ENCODE measurements around the gene MMRN2.

DNA sequence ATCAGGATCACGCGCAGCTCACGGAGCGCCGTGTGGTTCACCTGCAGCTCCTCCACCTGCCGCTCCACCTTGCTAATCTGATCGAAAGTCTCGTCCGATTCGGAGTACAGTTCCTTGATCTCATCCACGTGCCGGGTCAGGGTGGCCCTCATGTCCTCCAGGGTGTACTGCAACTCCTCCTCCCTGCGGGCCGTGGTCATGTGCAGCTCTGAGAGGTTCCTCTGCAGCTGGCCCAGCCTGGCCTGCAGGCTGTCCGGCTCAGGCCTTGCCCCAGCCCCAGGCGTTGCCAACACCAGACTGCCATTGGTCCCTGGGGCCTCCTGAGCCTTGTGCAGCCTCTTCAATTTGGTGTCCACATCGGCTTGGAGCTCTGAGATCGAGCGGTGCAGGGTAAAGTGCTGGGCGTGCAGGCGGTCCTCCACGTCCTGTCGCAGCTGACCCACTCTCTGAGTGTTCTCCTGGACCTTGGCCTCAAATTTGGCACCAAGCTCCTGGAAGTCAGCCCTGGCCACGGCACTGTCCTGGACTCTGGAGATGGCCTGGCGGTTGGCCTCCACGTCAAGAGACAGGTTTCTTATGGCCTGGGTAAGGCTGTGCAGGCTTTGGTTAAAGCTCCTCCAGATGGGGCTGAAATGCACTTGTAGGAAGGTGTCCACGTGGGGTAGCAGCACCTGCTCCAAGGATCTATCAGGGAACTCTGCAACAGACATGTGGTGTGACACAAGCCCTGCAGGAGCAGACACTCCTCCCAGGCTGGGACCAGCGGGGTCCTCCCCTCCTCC lies 13.8 kb downstream of the MMRN2 start:
- PRO-cap: no peak

DNA sequence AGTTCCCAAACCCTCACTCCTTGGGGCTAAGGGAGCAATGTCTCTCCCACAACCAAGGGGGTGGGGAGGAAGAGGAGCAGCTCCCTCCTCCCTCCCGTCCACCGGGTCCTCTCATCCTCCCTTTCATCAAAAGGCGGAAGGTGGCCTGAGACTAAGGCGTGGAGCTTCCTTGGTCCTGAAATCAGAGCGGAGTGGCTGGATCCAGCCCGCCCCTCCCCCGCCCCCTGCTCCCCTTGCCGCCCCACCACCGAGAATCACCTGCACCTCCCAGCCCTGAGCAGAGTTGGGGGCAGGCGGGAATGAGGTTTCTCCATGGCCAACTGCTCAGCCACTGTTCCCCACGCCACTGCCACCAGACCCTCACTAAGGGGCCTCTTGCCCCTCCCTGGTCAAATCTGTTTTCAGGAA lies 1.5 kb downstream of the MMRN2 start:
- PRO-cap: no peak

GRCh38 chr10:86957380-86958207 lies at the start of gene MMRN2:
TSS of gene MMRN2 (minus strand) at chr10:86957615.
- PRO-cap: no peak

- PRO-cap: bidirectional peak, plus-strand start at chr10:86959359, minus-strand start at chr10:86959207
These were observed 838 bp downstream of the SNCG start for GRCh38 chr10:86958913-86959961.

- PRO-cap: no peak
These were observed 20.4 kb downstream of the SHLD2 start for GRCh38 chr10:87115295-87115942.

- PRO-cap: no peak
These were observed 24.4 kb upstream of the NUTM2A start for GRCh38 chr10:87200844-87201308.

DNA sequence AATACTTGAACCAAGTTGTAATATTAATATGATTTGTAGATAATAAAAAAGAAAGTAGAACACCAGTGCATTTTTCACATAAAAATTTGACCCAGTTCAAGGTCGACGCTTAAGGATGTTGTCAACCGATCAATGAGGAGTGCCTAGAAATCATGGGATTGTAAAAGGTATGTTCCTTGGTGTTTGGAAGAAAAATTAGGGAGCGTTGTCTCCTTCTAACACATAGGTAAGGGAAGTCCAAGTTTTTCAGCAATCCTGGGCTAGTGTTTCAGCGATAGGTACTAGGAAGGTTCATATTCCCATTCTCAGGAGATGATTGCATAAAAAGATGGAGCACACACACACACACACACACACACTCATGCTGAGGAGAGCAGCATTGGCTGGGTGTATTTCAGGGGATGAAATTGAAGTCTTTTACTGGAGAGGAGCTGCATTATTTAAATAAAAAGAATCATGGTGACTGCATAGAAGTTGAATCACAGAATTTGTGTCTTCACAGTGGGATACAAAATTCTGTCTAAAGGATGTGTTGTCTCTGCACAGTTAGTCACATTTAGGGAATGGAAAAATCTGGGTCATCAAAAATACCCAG lies 10.7 kb downstream of the PAPSS2 start:
- PRO-cap: no peak

- PRO-cap: no peak
These were observed 22.2 kb downstream of the PAPSS2 start for GRCh38 chr10:87681728-87682346.

DNA sequence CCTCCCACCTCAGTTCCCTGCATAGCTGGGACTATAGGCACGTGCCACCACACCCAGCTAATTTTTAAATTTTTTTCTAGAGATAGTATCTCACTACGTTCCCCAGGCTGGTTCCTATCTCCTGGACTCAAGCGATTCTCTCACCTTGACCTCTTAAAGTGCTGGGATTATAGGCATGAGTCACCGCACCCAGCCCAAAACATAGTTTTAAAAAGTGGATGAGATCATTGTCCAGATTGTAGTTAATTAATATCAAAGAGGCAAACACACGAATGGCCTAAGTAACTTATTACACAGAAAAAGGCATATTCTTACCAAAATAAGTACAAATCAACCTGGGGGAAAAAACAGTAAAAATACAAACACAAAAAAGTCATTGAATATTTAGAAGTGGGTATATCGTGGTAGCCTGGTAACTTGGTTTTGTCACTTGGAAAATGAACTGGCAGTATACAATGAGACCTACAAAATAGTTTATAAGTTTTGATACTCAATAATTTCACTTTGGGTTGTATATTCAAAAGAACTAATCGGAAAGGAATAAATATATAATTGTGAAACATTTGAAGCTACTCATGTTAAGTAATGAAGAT lies 41.9 kb downstream of the PAPSS2 start:
- PRO-cap: no peak

DNA sequence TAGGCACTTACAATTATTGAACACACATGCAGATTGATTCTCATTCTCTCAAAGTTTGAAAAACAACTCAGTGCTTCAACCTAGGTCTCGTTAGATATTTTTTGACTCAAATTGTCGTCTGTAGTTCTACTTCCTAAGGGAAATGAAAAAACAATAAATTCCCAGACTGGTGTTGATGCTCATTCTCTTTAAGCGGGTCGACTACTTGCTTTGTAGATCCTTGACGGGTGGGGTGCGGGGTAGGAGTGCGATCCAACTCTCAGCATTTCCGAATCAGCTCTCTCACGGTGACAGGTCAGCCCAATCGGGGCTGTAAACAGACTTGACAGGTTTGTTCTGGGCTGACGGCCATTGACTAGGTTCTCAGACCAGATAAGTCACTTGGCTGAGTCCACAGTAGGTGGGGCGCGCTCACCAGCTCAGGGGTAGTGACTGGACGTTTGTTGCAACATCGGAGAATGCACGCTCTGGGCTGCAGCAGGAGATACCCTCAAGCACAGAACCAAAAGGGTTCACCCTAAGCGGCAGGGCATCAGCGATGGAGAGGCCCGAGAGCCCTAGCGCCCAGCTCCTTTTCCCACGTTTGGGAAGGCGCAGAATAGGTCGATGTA lies 1.9 kb downstream of the KLLN start:
- PRO-cap: no peak

- PRO-cap: no peak
These were observed 102.3 kb downstream of the PTEN start for GRCh38 chr10:87965510-87966300.

DNA sequence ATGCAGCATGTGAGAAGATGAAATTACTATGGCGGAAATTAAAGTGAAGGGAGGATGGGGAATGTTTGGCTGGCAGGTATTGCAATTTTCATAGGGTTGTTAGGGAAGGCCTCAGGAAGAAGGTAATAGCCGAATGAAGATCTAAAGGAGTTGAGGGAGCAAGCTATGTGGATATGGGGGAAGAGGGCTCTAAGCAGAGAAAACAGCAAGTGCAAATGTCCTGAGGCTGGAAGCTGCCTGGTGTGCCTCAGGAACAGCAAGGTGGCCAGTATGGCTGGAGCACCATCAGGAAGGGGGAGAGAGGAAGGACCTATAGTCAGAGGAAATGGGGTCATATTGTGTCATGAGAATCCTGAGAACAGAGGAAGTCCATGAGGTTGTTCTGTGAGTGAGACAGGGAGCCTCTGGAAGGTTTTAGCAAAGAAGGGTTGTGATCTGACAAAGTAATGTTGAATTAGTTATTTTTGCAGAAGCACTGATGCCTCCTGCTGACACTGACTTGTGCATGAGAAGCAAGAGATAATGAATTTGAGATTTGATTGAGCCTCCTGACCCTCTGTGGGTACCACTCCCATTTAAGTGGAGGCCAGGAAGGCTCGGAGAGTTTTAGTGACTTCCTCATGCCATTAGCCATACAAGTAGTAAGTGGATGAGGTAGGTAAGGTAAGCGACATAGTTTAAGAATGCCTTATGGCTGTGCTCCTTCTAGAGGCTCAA lies 204.3 kb downstream of the PTEN start:
- PRO-cap: no peak

DNA sequence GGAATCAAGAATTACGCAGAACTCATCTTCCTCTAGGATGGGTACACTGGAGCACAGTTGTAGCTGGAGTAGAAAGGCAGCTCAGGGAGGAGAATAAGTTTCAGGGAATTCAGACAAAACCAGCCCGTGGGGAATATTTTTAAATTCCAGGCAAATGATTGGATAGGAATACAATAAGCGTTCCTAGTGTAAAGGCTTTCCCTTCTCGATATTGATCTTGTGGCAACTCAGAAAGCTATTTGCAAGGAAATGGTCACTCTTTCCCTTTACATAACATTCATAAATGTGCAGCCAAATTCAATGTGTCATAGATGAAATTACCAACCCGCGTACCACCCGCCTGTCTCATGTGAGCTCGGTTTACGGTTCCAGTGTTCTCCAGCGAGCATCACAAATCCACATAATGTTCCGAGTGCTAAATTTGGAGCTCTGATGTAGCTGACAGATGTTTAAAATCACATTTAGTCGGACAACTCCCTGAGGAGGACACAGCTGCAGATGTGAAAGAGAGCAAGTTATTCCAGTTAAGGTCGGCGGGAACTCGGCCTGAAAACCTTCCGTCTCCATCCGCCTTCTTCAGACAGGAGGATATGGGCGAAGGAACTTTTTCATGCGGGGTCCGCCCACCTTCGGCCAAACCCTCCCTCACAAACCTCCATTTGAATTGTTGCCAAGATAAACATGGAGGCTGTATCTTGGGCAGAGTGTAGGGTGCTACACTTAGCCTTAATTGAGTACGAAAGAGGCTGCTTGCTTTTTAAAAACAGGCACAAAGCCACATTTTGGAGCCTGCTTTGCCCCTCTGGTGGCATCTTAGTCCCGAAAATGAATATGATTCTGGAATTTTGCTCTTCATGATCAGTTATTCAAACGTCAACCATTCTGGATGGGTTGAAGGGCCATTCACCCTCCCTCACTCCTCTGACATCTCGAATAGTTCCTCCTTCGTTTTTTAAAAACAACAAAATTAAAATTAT lies 326.9 kb downstream of the RNLS start:
- PRO-cap: unidirectional peak, plus-strand start at position 579 of the sequence

DNA sequence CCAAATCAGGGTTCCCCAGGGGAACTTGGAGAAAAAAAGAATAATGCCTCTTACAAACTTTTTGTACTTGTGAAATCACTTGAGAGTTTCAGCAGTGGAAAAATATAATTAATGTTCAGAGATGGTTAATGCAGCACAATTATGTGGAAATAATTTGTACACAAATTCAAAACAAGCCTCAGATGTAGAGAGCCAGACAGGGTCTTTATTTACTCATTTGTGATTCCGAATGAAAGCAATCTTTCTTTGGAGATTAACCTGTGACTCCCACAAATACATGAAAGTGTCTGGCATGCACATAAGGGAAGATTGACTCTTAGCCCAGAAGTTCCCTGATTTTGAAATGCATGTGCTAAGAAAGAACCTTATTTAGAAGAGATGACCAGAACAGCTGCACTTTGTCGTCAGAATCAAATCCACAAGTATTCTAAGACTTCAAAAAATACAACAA lies 45.1 kb downstream of the RNLS start:
- PRO-cap: no peak

DNA sequence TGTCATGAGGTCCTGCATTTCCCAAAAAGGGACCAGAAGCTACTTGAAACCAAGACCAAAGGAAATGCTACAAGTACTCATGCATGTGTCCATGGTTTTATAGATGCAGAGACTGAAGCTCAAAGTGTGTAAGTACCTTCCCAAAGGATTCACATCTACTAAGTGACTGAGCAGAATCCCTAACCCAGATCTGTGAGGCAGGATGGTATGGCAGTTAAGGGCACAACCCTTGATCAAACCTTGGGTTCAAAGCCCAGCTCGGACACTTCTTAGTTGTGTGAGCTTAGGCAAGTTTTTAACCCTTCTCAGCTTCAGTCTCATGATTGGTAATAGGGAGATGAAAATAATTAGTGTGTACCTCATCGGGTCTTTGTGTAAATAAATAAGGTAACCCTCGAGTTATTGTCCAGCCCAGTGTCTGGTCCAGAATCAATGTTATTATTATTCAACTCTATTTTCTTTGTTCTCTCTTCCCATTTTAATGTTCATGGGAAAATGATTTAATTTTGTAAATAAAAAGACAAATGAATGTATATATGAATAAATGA lies 8.6 kb downstream of the ACTA2 start:
- PRO-cap: no peak

DNA sequence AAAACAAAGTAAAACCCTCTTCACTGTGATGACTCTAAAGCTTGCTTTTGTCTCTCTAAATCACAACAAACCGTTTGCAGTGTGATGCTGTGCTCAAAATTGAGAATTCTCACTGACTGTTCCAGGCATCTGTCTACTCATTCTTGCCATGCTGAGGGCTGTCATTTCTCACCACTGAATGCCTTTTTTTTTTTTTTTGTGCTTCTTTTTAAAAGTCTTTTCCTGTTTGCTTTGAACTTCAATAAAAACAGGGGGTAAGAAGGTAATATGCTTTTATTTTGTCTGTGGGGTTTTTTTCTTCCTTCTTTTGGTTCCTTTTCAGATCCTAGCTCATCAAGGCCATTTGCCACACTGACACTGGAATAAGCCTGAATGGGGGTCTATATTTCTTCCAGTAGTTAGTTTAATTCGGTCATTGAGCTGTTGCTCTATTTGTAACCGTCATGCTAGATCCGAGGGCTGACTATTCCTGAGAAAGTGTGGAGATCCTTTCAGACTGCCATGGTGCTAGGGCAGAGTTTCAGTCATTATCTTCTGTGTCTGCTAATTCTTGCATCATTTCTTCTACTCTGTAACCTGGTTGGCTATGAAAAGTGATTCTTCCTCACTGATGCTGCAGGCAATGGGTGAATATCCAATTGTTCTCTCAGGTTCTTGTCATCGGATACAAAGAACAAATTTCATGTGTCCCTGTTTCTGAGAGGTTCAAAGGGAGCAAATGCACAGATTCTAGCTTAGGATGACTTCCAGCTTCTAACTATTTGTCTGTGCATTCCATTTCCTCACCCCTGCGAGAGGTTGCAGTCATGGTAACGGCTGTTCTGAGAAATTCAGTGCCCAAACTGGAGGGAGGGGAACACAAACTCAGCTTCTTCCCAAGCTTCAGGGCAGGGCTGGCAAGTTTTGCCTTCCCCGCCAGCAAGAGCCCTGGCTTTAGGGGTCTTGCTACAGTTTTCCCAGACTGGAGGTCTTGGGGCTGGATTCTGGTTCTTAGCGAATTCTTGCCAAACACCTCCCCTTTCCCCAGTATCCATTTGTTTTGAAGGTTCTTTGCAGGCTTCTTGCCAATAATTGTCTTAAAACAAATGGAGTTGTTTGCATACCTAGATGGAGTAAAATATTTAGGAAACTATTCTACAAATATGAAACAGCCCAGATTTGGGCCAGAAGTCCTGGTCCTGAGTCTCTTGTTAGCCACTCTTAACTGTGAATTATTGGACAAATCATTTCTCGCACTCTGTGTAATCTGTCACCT lies 10.9 kb downstream of the FAS start:
- PRO-cap: unidirectional peak, minus-strand start at position 180 of the sequence

DNA sequence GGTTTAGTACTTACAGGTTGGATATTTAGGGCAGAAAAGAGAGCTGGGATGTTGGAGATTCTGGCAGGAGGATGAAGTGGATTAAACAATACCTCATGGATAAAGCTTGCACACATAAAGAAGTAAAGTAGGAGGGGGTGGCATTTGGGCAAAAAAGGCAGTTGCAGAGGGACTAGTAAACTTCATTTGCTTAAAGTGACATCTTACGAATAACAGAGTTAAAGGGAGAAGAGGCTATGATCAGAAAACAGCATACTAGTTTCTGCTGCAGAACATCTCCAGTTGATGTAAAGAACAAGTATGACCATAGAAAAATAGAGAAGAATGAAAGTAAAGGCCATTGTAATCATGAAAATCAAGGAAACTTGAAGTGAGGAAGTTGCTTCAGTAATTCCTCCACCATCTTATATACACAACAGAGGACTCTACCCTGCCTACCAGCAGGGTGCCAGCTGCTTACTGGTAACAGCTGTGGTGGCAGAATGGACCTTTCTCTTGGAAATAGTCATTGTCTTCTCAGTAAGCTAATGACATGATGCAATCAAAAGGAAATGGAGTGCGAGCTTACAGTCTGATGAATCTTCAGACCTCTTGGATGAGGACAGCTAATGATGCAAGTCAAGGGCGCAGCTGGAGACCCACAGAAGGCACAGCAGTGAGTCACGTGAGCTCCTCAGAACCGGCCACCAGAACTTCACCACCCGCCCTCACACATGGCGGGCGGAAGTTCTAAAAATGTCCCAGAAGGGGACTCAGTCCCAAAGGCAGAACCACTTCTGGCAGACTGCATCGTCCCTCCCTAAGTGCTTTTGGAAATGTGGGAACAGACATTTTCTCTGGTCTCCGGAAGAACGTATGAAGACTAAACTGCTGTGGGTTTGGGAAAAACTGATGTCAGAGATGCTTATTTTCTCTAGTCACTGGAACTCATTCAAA lies 96.1 kb downstream of the FAS start:
- PRO-cap: no peak

GRCh38 chr10:89224566-89225545 lies 17.7 kb upstream of the CH25H start:
- PRO-cap: no peak

DNA sequence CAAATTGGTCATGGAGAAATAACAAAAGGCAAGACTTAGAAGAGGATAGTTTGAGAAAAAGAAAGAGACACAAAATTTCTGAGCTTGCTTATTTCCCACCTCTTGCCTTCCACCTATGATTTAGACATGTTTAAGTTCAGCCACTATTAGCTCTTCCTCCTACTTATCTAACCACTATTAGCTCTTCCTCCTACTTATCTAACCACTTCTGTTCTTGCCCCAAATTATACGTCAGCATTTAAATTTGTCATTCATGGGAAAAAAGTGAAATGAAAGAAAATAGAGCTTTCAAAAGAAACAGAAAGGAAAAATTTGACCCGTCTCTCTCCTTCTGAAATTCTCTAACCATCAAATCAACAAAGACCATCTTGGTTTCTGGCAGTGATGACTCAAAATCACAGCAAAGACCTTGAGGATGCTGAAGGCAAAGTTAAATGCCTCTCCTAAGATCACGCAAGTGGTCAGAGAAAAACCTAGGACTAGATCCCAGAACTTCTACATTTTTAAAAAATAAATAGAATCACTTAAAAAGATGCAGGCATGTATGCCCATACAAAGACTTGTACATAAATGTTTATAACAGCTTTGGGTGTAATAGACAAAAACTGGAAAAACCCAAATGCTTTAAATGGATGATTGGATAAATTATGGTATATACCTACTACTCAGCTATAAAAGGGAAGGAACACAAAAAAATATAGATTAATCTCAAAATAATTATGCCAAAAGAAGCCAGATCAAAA lies 2.5 kb downstream of the LIPA start:
- PRO-cap: no peak

- PRO-cap: no peak
These were observed 17.7 kb upstream of the IFIT2 start for GRCh38 chr10:89284001-89284693.

All from colic lymph node (tissue), 1 donor.